Sigmoid colon (tissue), 4 donors: ENCODE measurements around a stretch of chr5.

DNA sequence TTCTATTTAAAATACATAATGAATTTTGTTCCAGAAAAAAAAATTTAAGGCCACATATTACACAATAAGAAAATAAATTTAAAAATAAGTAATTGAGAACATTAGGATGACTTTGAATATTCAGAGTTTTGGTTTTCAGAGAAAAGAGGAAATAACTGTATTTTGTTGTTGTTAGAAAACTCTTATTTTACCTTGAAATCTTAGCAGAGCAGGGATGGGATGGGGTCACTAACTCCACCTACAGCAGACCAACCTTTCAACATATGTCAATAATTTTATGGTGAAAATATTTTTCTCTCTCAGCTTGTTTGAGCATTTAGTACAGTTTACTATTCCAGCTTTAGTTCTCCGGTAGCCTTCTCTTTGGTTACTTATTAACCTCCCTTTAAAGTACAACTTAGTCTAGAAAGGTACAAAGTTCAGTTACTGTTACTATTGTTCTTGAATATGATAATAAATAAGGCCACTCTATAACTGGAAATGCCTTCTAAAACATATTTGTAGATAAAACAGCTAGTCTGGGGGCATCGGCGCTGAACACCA is 233.4 kb downstream of the PCSK1 start:
- PRO-cap, result no peak
- RAMPAGE, long total RNA, 4 experiments, result no peak in any of the 4 experiments

- PRO-cap, result unidirectional peak, minus-strand start at chr5:96235430
- RAMPAGE, long total RNA, 4 experiments, result no peak in any of the 4 experiments
Measured at GRCh38 chr5:96235153-96235683, 197.8 kb downstream of the PCSK1 start.

DNA sequence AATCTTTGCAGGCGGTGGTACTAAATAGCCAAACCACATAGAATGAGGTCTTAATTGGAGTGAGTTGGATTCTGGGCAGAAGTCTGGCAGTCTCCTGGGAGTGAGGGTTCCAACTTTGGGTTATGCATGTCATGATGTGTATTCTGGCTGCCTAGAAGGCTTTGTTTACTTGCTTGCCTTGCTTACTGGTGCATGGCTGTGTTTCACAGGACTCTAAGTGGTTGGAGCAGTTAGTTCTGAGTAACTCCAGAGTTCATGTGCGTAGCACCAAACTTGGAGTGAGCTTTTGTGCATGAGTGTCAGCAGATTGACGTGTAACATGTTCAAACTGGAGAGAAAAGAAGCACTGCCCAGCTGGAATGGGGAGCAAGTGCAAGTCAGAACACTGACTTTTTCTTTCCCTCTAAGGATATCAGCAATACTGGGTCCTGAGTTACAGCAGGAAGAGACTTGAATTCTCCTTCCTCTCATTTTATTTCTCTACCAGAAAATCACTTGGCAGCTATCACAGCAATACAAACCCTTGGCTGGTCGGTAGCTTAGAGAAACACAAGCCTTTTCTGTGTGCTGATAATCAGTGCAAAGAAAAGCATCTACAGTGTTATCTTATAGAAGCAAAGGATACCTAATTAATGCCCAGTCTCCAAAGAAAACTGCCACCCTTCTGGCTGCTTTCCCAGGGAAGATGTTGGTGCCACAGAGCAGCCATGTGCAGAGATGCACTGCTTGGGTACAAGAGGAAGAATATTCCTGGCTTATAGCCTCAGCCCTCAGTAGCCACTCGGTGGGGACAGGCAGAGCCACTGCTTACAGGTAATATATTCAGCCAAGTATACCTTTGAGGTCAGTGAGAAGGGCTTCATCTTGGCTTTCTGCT is 185.6 kb downstream of the PCSK1 start:
- PRO-cap, result bidirectional peak, plus-strand start at position 363 of the sequence, minus-strand start at position 215 of the sequence
- RAMPAGE, long total RNA, 4 experiments, result no peak in any of the 4 experiments

- PRO-cap, result no peak
- RAMPAGE, long total RNA, 4 experiments, result no peak in any of the 4 experiments
Measured at GRCh38 chr5:96339890-96340705, 93.0 kb downstream of the PCSK1 start.

GRCh38 chr5:96408097-96408800 is 24.8 kb downstream of the PCSK1 start:
- PRO-cap, result no peak
- RAMPAGE, long total RNA, 4 experiments, result no peak in any of the 4 experiments

DNA sequence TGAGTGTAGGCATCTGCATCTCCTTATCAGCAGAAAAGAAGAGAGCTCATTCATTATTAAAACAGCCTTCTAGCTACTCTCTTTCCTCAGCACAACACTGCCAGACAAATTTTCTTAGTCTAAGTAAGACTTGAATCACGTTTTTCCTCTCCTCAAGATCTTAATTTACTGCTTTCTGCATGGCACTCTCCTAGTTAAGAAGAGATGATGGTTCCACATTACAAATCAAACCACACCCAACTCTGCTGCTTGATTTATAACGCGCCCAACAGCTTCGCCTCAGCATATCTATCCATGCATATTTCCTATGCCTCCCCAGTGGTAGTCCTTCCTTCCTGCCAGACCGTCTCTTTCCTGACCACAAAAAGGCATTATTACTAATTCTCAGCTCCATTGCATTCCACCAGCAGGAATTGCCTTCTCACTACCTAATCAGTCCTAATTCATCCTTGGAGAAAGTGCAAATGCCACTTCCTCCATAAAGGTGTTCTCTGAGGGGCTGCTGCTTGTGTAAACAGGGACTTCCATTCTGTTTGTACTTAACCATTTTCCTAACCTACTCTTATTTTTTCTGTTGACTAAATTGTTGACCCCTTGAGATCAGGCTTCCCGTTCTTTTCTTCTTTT is 95.0 kb upstream of the CAST start:
- PRO-cap, result no peak
- RAMPAGE, long total RNA, 4 experiments, result no peak in any of the 4 experiments

GRCh38 chr5:96629672-96630353 is 32.4 kb upstream of the CAST start:
- PRO-cap, result no peak
- RAMPAGE, long total RNA, 4 experiments, result no peak in any of the 4 experiments

DNA sequence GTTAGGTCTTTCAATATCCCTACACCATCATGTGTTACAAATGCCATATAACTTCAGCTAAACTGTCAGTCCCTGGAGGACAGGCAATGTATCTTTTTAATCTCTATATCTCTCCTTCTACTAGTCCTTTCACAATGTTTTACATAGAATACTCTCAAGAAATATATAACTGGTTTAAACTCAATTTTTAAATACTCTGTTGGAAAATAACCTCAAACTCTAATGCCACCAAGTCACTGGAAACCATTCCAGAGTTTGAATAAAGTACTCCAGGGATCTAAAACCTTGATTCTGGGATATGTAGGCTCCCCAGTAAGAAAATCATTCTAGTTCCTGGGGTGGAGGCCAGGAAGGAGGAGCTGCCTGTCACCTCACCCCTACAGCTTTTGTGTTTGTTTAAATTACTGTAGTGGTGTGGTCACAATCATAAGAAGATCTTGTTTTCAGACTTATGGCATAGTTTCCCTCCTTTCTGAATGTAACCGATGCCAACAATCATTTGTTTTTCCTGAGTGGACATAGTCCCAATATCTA is 1.8 kb upstream of the CAST start:
- PRO-cap, result no peak
- RAMPAGE, long total RNA, 4 experiments, result no peak in any of the 4 experiments

DNA sequence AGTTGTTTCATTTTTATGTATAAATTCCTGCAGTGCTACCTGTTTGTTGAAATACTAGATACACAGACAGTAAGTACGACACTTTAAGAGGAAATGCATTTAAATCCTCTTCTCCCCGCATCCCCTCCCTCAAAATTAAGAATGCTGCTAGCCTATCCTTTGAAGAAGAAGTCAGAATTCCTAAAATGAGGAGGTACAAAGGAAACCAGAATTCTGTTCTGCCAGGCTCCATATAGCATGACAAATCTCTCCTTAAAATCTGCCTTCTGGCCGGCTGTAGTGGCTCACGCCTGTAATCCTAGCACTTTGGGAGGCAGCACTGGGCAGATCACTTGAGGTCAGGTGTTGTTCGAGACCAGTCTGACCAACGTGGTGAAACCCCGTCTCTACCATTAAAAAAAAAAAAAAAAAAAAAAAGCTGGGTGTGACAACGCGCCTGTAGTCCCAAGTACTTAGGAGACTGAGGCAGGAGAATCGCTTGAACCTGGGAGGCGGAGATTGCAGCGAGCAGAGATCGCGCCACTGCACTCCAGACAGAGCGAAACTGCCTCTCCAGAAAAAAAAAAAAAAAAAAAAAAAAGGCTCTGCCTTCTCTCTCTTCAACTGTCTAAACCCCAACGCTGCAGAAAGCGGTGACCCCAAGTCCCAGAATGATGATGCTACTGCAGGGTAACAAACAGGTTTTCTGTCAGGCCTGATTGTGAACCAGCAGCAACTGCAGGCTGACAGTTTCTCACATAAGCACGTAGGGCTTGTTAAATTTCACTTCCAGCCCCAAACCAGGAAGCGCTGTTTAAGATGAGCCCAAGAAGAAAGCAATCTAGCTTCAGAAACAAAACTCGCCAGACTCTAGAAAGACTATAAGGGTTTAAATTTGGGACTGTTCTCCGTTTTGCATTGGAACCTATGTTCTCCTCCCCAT is 1.1 kb upstream of the CAST start:
- PRO-cap, result no peak
- RAMPAGE, long total RNA, 4 experiments, result no peak in any of the 4 experiments

GRCh38 chr5:96704011-96704411 is 41.8 kb downstream of the CAST start:
- PRO-cap, result no peak
- RAMPAGE, long total RNA, 4 experiments, result no peak in any of the 4 experiments

- PRO-cap, result no peak
- RAMPAGE, long total RNA, 4 experiments, result no peak in any of the 4 experiments
Measured at GRCh38 chr5:96715953-96716631, 53.9 kb downstream of the CAST start.

GRCh38 chr5:96774907-96776004 is 32.5 kb downstream of the ERAP1 start:
- PRO-cap, result no peak
- RAMPAGE, long total RNA, 4 experiments, result no peak in any of the 4 experiments

GRCh38 chr5:96855262-96855848 is 20.9 kb upstream of the ERAP2 start:
- PRO-cap, result no peak
- RAMPAGE, long total RNA, 4 experiments, result no peak in any of the 4 experiments

DNA sequence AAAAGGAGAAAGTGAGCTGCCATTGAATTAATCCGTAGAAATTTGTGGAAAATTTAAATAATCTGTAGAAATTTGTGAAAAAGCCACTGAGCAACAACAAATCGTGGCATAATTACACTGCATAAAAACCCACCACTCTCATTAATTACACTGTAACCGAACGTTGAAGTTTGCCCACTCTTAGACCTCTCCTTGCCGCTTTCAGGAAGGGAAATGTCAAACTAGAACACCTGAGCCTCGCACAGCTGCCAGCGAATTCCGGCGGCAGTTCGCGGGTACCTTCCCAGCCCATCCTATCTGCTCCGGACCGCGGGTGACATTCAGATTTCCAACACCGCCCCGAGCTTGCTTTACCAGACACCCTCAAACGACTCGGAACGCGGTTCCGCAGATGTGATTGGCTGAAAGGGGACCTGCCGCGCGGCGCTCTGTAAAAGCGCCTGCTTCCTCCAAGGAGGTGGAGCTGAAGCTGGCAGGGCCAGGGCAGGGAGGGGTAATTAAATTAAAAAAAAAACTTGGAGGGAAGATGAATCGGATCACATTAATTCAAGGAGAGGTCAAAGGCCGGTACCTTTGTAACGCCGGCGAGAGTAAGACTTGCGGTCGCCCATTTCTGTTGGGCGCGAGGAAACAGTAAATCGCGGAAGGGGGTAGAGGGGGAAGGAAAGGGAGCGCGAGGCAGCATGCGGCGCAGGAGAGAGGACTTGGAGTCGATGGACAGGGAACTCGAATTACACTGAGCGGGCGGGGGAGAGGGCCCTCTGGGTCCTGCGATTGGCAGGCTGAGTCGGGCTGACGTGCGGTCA is 523 bp upstream of the RGMB start:
- PRO-cap, result bidirectional peak, plus-strand start outside the sequence, minus-strand start at position 706 of the sequence
- RAMPAGE, long total RNA, 4 experiments, result no peak in any of the 4 experiments

- PRO-cap, result no peak
- RAMPAGE, long total RNA, 4 experiments, result no peak in any of the 4 experiments
Measured at GRCh38 chr5:98786618-98787059, 13.2 kb downstream of the RGMB start.

DNA sequence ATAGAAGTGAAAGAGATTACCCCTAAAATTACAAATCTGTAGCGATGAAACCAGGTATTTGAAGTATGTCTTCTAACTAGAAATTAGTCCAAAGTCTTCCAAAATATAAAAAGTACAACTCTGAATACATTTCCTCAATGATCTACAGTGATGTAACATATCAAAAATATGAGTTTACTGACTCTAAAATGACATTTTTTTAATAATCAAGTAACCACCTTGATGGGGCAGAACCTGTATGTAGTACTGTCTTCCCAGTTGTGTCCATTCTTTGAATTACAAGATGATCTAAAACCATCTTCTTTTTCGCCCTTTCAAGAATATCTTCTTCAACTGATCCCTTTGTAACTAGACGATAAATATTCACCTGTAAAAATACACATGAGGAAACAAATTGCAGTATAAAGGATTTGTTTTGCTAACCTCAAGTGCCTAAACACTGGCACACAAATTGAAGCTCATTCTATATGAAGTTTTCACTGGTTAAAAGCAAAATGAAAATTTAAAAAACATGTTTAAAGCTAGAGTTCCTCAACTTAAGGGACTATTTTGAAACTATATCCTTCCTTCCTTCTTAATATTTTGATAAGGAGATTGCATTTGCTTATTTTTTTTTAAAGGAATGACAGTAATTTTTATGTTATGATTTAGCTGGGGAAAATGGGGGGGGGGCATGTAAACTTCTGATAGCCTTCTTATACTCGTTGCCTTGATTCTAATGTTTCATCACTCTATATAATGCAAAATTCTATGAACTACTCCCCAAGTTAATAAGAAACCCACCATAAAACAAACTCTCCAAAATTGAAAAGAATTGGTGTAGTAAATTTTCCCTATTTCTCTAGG is 46.8 kb downstream of the CHD1 start:
- PRO-cap, result no peak
- RAMPAGE, long total RNA, 4 experiments, result no peak in any of the 4 experiments

DNA sequence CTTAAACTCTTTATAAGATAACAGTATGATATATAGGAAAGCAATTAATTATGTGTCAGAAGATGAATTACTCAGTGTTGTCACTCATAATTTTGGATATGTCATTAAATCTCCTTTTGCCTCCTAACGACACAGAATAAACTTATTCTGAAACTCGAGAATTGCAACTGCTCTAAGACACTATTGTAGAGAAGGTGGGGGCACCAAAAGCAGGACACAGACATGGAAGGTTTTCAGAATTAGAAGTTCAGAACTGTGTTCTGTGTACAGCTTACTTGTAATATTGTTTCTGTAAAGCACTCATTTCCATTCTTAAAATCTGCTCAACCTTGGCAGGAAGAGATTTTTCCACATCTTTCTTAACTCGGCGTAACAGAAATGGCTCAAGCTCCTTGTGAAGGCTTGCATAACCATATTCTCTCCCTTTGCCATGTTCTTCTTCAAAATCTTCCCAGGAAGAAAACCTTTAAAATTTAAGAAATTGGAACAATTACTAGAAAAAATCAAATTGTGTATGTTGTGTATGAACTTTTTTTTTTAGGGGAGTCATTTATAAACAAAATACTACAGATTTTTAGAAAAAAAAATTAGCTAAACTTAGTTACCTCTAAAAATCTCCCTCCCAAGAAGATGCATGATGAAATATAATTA is 36.4 kb downstream of the CHD1 start:
- PRO-cap, result no peak
- RAMPAGE, long total RNA, 4 experiments, result no peak in any of the 4 experiments

DNA sequence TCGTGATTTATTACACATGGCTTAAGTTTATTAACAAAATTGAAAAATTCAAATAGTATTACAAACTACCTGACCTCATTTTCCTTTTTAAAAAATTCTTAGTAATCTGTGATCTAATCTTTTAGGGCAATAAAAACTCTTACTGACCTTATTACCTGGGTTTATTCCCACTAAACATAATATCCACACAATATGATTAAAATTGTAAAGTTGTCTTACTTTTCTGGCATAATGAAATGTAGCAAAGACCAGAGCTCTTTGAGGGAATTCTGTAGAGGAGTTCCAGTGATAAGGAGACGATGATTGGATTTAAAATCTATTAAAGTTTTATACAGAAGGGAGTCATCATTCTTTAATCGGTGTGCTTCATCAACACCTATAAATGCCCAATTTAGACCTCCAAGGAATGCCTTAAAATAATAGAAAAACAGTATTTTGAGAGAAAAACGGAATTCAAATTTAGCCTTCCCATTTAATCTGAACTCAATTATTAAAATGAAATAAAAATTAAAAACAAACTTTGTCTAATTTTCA is 35.5 kb downstream of the CHD1 start:
- PRO-cap, result no peak
- RAMPAGE, long total RNA, 4 experiments, result no peak in any of the 4 experiments

DNA sequence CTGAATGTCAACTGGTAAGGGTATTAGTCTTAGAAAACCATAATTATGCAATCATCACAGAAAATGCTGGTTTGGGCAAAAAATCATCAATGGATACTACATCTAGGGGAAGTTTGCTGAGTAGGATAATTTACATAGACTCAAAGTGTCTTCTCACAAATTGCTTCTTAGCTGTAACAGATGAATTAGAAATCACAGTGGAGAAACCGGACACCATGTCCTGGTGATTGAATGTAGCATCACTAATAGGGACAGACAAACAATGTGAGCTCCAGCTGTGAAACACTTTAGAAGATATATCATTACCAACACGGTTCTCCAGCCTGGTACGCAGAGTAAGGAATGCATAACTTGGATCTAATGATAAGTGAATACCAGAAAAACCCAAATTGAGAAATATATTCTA is 17.4 kb downstream of the CHD1 start:
- PRO-cap, result no peak
- RAMPAGE, long total RNA, 4 experiments, result no peak in any of the 4 experiments

GRCh38 chr5:98927040-98927684 is 1.6 kb downstream of the CHD1 start:
- PRO-cap, result unidirectional peak, plus-strand start at chr5:98927387
- RAMPAGE, long total RNA, 4 experiments, result no peak in any of the 4 experiments